ENCODE data around the genes FMNL3 and LARP4.

DNA sequence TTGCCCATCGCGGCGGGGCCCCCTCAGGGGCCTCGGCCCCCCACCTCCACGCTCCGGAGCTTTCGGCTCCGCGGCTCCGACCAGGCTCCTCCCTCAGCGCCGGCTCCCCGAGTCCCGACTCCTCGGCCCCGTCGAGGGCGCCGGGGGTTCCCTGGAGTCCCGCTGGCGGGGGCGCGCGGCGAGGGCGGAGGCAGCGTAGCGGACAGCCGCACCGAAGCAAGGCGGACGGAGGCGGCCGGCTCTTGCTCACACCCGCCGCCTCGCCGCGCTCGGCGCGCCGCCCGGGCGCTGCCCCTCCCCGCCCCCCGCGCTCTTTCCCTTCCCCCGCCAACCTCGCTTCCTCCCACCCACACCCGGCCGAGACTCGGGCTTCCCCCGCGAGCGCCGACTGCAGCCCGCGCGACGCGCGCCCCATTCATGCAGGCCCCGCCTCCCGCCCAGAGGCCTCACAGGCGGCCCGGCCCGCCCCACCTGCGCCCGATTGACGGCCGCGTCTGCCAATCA is at the start of gene FMNL3:
FMNL3 (minus strand) TSS at position 233 of the 504 bp plus-strand sequence.
- PRO-cap = unidirectional peak, minus-strand start at position 271 of the sequence

GRCh38 chr12:49747096-49747843 is 5.9 kb downstream of the TMBIM6 start:
- PRO-cap = no peak

GRCh38 chr12:49795014-49795424 is 33.2 kb downstream of the NCKAP5L start:
- PRO-cap = no peak

GRCh38 chr12:49909869-49910300 is 6.2 kb upstream of the FAIM2 start:
- PRO-cap = no peak

DNA sequence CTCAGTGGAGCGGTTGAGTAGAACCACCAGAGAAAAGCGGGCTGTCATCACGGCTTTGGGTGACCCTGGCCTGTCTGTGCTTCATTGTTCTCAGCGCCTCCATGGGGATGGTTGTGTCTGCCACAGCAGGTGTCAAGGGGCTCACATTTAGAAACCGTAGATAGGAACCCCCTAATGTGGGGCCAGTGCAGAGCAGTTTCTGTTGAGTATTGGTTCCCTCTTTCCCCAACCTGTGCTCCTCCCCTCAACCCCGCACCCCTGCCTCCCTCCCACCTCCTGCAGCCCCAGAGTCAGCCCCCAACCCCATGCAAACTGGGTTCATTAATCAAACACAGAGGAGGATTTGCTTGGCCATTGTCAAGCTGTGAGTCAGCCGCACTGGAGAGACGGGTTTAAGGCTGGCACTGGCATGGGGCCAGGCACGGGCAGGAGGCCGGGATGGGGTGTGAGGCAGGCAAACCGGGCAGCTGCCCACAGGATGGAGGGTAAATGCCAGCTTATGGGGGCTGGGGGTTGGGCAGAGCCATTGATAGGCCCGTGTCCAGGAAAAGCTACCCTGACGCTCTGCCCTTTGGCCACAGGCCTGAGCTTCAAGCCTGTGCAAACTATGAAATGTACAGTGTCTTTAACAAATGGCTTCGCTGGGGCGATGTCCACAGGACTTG is 1.2 kb downstream of the AQP5 start:
- PRO-cap = no peak

DNA sequence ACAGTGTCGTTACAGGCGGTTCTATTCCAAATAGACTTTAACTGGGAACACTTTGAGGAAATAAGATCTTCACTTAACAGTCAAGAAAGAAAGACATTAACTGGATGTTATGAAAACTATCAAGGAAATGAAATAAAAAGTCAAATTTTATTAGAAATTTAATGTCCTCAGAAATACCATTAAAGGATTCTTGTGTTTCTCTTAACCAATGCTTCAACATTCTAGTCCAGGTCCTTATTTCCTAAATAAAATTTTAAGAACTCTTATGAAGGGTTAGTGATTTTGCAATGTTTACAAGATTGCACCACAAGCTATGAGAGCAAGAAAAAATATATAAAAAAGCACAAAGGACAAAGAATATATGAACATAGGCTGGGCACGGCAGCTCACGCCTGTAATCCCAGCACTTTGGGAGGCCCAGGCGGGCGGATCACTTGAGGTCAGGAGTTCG is 7.8 kb downstream of the RACGAP1 start:
- PRO-cap = no peak

DNA sequence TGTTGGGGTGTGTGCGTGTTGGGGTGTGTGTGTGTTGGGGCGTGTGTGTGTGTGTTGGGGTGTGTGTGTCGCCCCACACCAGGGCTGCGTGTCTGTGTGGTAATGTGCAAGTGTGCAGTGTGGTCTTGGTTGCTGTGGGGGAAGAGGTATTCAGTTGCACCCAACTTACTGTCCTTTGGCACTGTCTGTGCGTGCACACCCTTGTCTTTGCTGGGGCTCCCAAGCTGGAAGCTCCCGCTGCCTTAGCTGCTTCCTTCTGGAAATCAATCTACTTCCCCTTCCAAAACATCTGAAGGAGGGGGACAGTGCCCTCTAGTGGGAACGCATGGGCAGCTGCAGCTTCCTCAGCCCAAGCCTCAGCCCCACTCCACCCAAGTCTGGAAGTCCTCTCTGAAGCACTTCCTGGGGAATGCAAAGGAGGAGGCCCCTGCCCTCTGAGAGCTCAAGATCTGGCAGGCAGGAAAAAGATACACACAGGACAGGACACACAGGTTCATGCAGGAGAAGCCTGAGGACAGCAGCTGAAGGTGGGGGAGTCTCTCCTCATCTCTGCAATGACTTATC is 13.1 kb downstream of the ASIC1 start:
- PRO-cap = no peak

DNA sequence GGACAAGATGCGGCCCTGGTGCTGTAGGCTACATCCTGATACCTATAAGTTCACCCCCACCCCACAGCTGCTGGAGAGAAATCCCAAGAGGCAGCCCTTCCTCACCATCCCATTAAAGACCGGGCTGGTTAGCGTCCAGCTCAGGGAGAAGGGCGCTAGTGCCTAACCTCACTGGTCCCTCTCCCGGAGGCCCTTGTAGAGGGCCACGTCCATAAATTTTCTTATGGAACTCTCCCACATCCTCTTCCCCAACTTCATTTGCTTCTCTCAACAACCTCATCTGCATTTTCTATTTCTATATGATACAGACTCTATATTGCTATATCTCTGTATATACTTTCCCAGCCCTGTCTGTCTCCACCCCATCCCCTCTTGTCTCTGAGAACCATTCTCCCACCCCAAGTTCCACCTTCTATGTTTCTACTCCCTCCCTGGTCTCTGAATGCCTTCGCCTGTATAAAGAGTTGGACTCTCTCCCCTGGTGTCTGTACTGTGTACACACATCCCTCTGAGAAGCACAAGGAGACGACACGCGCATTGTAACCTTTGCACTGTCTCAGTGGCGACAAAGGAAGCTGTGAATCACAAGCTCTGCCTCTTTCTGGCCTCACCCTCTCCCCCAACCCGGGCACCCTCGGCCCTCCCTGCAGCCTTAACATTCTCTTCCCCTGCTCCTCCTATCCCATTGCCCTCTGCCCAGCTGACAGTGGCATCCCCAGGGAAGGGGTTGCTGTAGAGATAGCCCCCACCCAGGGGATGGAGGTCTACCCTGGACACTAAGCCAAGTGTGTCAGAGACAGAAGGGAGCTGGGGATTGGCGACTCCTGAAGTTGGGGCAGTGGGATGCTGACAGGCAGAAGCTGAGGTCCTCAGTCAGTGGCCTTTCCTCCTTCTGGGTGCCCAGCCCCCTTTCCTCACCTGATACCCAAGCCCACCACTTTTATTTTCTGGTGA is 2.6 kb upstream of the SMARCD1 start:
- PRO-cap = no peak

GRCh38 chr12:50166463-50166861 is 707 bp downstream of the CERS5 start:
- PRO-cap = no peak

GRCh38 chr12:50282524-50283033 is 741 bp downstream of the LIMA1 start:
- PRO-cap = no peak

DNA sequence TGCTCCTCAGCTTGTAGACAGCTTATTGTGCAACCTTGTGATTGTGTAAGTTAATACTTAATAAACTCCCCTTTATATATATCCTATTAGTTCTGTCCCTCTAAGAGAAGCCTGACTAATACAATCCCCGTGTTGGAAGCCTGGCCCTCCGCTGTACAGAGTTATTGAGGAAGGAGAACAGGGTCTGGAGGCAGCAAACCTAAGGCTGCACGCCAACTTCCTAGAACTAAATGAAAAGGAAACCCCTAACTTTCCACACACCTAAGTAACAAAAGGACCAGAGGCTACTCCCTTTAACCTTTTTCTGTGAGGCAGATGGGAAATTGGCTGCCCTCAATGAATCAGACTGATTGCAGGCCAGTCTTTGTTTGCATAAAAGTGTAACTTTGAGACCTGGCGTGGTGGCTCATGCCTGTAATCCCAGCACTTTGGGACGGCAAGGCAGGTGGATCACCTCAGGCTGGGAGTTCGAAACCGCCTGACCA is 42.6 kb upstream of the LIMA1 start:
- PRO-cap = no peak

GRCh38 chr12:50400384-50401518 is at the start of gene LARP4:
LARP4 (plus strand) TSS chr12:50400885.
- PRO-cap = bidirectional peak, plus-strand start at chr12:50400964, minus-strand start at chr12:50400797

- PRO-cap = no peak
Measured at GRCh38 chr12:50401519-50401755, 752 bp downstream of the LARP4 start.

DNA sequence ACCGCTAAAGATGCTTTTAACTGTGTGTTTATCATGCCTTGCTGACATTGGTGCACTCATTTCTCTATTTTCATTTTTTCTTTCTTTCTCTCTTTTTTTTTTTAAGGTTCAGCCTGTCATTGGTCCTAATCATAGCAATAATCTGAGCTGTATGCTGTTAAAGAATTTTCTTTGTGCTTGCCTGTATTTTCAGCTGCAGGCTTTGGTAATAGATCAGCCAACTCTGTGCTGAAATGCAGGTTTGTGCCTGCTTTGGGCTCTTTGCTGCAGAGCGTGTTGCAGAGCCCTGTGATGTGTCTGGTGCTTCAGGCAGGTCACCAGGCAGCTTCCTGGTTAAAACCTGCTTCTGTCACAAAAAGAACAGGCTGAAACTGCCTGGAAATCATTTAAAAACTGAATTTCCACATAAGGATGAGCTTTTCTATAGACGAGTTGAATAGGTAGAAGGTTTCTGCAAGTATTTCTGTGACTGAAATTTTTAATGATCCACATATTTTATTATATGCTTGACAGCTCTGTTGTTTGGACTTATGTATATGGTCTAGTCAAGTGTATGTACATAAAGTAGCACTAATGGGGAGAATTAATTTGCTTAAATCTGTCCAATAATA is 3.1 kb downstream of the DIP2B start:
- PRO-cap = no peak

DNA sequence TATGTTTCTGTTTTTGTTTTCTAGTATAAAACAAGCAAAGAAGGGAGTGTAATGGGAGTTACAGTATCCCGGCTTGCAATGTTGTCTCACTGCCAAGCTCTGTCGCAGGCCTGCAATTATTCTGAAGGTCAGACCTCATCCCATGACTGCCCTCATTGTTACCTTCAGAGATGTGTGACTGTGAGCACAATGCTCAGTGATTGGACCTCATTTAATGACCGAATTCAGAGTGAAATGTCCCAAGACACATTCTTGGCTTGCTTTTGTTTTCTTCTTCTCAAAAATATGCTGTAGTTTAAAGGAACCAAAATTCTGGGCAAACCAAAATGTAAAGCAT is 72.9 kb upstream of the ATF1 start:
- PRO-cap = no peak

DNA sequence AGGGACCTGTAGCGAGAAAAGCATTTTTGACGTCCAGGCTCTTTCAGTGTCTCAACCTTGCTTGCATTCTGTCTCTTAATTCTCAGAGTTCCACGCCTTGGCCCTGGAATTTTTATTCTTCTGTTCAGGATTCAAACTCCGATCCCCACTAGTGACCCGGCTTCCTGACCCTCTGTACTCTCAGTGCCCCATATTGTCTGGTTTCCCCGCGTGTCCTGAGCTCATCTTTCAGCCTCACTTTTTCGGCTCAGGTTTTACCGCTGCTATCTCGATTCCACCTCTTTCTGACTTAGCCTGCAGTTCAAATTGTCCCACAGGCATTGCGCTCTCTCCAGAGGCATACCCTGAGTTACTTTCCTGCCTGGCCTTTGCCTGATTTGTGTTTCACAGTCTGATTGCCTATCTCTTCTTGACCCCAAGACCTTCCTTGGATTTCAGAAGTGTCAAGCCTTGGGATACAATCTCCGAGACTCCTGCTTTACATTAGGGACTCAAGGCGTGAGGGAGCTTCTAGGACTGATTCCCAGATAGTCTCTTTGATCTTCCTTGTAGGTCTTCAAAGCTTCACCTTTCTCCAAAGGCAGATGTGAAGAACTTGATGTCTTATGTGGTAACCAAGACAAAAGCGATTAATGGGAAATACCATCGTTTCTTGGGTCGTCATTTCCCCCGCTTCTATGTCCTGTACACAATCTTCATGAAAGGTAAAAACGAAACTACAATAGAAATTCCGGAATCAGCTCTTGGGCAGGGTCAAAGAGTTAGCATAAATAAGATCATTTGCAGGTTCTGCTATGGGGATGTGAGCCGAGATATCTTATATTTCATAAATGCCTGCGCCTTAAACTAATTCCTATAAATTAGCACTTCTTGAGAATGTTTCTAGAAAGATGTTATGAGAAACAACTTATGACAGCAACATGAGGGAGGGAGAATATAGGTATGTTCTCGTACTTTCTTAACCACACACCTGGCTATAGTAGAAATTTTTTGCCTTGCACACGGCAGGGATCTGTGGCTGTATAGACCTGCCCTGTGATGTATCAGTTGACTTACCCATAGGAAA is 688 bp downstream of the LETMD1 start:
- PRO-cap = no peak

DNA sequence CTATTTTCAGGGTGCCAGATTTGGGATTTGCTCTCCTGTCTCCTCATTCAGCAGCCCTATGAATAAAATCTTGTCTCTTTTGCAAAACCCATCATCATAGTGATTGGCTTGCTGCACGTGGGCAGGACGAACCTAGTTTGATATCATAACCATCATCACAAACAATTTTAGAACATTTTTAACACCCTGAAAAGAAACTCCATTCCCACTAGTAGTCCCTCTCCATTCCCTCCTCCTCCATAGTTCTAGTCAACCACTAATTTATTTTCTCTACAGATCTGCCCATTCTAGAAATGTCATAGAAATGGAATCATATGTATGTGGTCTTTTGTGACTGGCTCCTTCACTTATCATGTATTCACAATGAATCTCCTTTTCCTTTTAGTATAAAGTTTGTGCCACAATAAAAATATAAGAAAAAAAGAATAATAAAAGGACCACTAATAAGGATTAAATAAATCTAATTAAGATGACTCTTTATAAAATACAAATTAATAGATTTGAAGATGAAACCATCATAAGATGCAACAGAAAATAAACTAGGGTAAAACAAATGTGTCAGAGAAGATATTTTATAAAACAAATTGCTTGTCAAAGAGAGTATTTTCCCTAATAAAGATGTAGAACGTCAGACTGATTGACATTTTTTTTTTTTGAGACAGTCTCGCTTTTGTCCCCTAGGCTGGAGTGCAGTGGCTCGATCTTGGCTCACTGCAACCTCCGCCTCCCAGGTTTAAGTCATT is 6.0 kb downstream of the TFCP2 start:
- PRO-cap = no peak

DNA sequence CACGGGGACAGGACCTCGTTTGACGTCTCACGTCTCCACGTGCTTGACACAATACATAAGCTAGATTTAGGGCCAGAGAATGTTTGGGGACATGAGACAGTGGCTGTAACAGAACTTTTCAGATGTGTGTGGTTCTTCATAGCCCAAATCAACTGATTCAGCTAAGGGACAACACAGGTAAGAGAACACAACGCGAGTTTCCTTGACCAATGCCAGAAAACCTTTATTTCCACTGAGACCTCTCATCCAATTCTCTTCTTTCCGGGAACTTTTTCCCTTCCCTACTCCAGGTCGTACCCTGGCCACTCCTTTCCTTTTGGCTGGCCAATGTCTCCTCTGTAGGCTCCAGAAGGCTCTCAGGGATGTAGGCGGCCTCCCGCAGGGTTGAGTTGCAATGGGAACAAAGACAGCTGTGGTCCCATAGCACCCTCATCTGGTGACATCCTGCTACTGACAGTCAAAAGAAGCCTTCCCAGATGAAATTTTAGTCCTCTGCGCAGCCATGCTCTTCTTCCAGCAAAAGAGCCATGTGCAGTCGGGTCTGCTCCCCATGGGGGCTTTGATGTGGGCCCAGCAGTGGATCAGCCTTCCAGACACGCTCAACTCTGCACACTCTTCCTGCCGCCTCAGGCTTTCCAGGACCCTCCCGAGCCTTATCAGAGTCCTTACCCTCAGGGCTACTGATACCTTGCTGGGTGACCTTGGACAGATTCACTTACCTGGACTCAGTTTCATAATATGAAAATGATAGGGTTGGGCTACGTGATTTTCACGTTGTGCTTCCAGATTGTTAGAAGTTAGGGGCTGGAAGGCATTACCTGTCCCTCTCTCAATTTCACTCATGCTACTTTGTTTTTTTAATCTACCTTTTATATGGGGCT is 5.4 kb upstream of the CELA1 start:
- PRO-cap = no peak

GRCh38 chr12:51371353-51372165 is 19.6 kb downstream of the GALNT6 start:
- PRO-cap = no peak

GRCh38 chr12:51391581-51392087 is 428 bp upstream of the GALNT6 start:
- PRO-cap = bidirectional peak, plus-strand start at chr12:51391736, minus-strand start at chr12:51391610